Type B pancreatic cell (in vitro differentiated cells): Measurements from ENCODE around the genes PABIR3, CT45A3 and CT45A7.

GRCh38 chrX:131251478-131251699 lies 37.7 kb downstream of the IGSF1 start:
- PRO-cap, result no peak

DNA sequence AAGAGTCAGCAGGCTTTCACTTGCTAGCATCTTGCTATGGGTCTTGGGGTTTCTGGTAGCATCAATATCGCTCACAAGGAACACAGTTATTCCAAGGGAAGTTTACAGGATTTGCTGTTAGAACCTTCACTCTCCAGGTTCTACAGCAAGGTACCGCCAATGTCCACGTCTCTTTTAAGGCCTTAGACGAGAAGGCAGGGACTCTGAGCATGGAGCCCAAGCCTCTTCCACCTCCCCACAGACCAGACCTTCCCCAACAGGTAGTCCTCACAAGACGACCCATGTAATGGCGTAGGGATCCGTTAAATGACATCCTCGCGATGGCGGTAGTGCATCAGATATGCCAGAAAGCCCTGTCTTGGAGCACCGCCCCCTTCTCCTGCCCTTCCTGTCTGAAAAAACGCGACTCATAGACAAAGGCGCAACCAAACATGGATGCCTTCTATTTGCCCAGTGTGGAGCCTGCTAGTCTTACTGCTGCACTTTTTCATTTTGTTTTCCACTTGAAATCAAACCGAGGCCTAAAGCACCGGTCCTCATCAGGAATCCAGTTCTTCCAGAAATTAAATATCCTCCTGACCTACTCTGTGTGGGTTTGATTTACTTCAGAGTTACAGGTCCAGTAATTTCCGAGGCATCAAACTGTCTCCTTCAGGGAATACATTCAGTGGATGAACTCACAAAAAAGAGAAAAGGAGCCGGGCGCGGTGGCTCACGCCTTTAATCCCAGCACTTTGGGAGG lies 185.5 kb downstream of the OR13H1 start:
- PRO-cap, result no peak

- PRO-cap, result no peak
Observed at GRCh38 chrX:131828431-131829061, 194.6 kb upstream of the STK26 start.

DNA sequence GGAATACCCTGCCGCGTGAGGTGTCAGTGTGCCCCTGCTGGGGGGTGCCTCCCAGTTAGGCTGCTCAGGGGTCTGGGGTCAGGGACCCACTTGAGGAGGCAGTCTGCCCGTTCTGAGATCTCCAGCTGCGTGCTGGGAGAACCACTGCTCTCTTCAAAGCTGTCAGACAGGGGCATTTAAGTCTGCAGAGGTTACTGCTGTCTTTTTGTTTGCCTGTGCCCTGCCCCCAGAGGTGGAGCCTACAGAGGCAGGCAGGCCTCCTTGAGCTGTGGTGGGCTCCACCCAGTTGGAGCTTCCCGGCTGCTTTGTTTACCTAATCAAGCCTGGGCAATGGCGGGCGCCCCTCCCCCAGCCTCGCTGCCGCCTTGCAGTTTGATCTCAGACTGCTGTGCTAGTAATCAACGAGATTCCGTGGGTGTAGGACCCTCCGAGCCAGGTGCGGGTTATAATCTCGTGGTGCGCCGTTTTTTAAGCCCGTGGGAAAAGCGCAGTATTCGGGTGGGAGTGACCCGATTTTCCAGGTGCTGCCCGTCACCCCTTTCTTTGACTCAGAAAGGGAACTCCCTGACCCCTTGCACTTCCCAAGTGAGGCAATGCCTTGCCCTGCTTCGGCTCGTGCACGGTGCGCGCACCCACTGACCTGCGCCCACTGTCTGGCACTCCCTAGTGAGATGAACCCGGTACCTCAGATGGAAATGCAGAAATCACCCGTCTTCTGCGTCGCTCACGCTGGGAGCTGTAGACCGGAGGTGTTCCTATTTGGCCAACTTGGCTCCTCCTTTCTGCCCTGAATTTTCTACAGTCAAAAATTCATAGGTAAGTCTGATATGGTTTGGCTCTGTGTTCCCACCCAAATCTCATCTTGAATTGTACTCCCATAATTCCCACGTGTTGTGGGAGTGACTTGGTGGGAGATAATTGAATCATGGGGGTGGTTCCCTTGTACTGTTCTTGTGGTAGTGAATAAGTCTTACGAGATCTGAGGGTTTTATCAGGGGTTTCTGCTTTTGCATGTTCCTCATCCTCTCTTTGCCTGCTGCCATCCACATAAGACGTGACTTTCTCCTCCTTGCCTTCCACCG lies 33.9 kb upstream of the FRMD7 start:
- PRO-cap, result no peak

GRCh38 chrX:132613217-132613571 lies 124.4 kb upstream of the MBNL3 start:
- PRO-cap, result no peak

- PRO-cap, result no peak
Observed at GRCh38 chrX:133413497-133413782, 1.8 kb downstream of the GPC4 start.

- PRO-cap, result no peak
Observed at GRCh38 chrX:133677138-133677361, 261.8 kb upstream of the GPC4 start.

- PRO-cap, result no peak
Observed at GRCh38 chrX:134038940-134039333, 53.5 kb upstream of the GPC3 start.

GRCh38 chrX:134171528-134172331 lies 65.3 kb upstream of the CCDC160 start:
- PRO-cap, result no peak

GRCh38 chrX:134173499-134174287 lies 63.3 kb upstream of the CCDC160 start:
- PRO-cap, result no peak

- PRO-cap, result no peak
Observed at GRCh38 chrX:134174891-134175279, 62.1 kb upstream of the CCDC160 start.

DNA sequence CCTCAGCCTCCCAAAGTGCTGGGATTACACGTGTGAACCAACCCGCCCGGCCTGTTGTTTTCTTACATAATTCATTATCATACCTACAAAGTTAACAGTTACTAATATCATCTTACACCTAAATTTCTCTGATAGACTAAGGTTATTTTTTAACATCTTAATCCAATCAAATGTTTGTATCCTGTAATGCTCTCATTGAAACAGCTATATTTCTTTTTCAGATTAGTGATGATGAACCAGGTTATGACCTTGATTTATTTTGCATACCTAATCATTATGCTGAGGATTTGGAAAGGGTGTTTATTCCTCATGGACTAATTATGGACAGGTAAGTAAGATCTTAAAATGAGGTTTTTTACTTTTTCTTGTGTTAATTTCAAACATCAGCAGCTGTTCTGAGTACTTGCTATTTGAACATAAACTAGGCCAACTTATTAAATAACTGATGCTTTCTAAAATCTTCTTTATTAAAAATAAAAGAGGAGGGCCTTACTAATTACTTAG lies 13.2 kb downstream of the HPRT1 start:
- PRO-cap, result no peak

DNA sequence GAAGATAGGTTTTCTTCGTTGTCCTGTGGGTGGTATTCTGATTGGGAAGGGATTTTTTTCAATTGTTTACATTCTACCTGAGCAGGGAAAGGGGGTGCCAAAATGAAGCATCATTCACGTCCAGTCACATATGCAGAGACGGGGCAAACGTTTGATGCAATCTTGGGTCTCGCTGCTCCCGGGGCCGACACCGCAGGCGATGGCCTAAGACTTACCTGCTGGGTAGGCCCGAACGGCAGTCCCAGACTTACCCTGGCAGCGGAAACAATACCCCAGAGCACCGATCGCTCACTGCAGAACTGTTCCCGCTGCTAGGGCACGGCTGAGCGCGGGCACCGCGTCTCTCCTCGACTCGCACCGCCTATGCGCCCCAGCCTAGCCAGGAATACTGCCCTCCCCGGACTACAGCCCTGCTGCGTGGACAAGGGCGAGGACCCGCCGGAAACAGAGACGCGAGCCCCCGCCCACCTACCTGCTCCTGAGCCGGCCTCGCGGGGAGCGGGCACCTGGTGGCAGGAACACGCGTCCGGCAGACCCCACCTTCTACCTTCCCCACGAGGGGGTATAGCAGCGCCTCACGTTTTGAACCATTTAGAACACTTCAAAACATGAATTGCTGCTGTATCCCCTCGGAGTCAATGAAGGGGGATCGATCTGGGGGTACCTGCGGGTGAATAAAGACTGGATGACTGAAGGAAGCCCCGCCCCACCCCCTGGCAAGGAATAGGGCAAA lies 86.3 kb downstream of the HPRT1 start:
- PRO-cap, result no peak

DNA sequence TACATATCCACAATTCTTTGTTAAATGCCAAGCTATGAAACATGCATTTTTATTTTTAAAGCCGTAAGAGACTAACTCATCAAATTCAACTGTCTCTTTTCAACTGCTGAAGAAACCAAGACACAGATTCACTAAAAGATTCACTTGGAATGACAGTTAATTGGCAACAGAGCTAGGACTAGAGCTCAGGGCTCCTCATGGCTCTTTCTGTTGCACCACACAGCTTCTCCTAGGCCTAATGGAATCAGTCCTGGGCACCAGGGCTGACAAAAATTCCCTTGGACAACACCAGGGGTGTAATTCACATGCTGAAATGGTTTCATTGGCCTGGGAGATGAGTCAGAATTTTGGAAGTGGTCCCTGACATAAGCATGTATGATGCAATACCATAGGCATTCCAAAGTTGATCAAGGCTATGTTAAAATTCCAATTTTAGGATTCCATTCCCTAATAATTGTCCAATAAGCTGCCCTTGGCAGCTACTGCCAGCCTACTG lies 54.4 kb downstream of the PLAC1 start:
- PRO-cap, result no peak

DNA sequence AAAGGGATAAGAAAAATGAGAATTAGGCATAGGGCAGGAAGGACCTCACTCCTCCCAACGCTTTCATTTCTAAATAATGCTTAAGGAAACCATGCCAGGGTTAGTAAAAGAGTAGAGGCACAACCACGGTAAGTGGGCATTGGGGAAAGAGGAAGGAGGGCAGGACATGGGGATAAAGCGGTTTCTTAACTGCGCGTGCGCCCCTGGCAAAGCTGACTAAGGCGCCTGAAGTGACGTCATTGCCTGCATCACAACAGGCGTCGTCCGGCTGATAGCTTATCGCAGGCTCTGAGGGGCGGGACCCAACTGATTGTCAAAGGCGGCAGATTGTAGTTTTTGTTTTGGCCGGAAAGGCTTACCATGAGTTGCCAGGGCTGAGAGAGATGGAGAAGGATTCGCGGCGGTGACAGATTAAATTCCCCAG lies at the start of gene PABIR3:
Gene PABIR3 (plus strand): TSS at position 339 of the 424 bp plus-strand sequence.
- PRO-cap, result bidirectional peak, plus-strand start at position 339 of the sequence, minus-strand start at position 161 of the sequence

GRCh38 chrX:135165904-135166243 lies 5.3 kb downstream of the CT55 start:
- PRO-cap, result no peak

DNA sequence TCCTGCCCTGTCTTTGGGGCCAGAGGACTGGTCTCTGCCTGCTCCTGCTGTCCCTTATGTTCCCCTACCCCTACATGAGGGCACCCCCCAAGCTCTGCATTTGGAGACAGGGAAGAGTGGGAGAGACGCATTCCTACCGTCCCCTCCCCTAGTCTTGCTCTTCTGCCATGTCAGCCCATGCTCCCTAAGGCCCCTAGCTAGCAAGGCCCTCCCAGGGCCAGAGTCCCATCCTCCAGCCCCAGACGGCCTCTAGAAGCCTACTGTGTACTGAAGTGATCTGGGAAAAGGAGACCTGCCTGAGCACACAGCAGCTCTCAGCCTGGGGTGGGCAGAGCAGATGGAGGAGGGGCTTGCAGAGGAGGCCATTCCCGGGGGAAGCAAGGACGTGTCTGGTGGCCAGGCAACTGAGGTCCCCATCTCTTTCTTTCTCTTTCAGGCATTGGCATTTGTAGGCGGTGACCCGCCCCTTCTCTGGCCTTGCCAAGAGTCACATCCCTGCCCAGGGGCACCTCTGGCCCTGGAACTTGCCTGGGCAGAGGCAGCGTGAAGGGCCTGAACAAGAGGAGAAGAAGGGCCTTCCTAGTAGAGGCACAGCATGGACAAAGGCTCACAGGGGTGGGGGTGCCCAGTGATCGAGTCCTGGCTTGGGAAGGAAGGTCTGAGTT lies 1.6 kb downstream of the SMIM10L2A start:
- PRO-cap, result no peak

GRCh38 chrX:135522469-135522908 lies 2.0 kb downstream of the INTS6L start:
- PRO-cap, result no peak

GRCh38 chrX:135768034-135768323 lies at the start of gene CT45A3:
Gene CT45A3 (minus strand): TSS chrX:135768191.
- PRO-cap, result no peak

GRCh38 chrX:135837003-135837727 lies at the start of gene CT45A7:
Gene CT45A7 (minus strand): TSS chrX:135837280.
- PRO-cap, result no peak